Monocyte (primary cell): ENCODE data around the gene HLF.

DNA sequence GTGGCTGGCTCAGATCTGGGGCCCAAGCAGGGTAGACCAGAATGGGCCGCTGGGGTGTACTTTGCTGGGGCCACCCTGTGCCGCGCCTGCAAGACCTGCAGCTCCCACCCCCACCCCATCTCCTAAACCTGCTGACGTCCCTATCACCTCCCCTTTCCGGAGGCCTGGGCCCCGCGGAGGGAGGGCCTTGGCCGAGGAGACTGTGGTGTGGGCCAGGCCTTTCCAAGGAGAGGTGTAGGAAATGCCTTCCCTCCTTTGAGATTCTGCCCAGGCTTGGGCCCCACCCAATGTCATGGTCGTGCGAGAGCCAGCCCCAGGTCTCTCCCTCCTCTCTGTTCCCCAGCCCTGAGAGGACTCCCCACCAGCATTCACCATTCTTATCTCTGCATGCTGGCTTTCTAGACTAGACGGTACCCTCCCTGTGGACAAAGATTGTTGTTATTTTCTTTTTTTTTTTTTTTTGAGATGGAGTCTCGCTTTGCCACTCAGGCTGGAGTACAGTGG is 3.9 kb upstream of the WFIKKN2 start:
- PRO-cap, 2 experiments, result no peak in any of the 2 experiments

DNA sequence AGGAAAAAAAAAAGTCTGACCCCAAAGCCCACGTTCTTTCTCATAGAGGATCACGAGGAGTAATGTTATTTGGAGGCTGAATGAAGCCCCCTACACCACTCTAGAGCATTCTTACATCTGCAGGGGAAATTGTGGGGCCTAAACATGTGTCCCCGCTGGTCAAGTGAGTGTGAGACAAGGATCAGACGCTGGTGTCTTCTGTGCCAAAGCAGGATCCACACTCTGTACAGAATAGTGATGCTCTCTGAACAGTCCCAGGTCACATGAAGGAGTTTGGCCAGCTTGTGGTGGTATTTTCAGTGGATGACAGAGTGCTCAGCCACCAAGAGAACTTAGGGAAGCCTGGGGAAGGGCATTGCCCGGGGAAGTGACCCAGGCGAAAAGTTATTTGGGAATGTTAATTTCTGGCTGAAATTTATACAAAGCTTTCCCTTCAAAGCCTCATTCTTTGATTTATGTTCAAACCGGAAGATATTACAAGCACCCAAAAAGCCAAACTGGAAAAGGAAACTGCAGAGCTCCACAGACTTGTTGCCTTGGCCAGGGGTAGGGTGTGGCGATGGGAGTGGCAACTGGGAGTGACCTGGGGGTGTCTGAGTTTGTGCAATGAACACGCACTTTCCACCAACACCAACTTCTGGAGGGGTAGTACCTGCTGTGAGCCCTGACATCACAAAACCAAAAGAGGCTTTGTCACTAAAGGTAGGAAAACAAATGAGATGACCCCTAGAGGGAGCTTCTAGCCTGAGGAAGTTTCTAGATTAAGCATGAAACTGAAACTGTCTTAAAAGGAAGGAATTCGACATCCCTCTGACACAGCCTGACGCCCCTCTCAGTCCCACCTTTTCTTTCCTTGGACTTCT is 14.4 kb downstream of the TOB1 start:
- PRO-cap, 2 experiments, result no peak in any of the 2 experiments

DNA sequence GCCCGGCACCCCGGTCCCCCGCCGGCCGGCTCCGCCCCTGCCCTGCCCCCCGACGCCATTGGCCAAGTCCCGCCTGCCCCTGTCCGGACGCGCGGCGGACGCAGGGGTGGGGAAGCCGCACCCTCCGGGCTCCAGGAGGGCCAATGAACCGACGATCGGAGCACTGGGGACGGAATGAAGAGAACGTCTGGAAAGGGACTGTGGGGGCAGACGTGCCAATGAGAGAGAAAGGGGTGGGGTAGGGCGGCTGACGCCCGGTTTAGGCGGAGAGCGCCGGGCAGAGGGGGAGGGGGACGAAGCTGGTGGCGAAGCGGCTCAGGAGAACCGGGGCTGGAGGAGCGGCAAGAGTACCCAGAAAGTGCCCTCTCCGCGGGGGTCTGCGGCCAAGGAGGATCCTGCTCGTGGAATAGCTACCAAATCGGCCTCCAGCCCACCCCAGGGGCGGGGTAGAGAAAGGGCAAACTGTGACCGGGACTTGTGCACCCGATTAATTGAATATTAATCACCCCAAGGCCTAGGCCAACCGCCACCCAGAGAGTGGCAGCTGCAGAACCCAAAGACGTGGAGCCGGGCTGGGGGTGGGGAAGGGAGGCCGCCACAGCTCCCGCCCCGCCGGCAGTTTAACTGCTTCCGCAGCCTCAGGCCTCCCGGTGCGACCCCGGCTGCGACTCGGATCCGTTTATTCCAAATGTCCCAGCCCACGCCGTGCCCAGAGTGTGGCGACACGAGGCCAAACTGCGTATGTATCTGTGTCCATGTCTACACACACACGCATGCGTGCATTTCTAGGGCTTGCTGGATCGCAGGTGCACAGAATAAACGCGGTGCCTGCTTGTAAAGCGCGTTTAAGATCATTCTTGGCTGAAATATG is 560 bp upstream of the TOB1 start:
- PRO-cap, 2 experiments, result peak in 2 of 2 experiments; most common plus-strand start position 97 of the sequence (in 2); most common minus-strand start position 176 of the sequence (in 2)

DNA sequence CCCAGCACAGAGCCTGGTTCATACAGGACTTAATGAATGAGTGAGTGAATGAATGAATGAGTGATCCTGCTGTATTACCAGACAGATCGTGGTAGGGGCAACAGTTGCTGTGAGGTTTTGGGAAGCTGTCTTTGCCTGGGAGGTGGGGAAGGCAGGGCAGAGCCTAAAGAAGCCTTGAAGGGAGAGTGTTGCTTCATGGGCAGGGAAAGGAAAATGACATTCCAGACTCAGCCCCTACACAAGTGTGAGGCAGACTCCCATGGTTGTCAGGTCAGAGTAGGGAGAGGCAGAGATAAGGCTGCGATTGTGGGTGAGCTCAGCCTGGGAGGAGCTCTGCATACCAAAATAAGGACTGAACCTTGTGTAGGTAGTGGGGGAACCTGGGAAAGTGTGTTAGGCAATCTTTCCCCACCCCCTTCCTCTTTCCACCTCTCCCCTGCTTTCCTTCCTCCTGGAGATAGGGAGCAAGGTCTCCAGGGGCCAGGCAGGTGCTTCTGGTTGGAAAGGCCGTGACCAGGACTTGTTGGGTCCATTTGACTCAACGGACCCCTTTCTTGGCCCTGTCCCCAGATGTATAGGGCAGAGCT is 18.3 kb upstream of the TOB1 start:
- PRO-cap, 2 experiments, result no peak in any of the 2 experiments

- PRO-cap, 2 experiments, result no peak in any of the 2 experiments
Observed at GRCh38 chr17:50951966-50952196, 85.7 kb upstream of the TOB1 start.

GRCh38 chr17:50953536-50954058 is 87.4 kb upstream of the TOB1 start:
- PRO-cap, 2 experiments, result no peak in any of the 2 experiments

GRCh38 chr17:51098001-51098614 is 22.6 kb downstream of the SPAG9 start:
- PRO-cap, 2 experiments, result no peak in any of the 2 experiments

DNA sequence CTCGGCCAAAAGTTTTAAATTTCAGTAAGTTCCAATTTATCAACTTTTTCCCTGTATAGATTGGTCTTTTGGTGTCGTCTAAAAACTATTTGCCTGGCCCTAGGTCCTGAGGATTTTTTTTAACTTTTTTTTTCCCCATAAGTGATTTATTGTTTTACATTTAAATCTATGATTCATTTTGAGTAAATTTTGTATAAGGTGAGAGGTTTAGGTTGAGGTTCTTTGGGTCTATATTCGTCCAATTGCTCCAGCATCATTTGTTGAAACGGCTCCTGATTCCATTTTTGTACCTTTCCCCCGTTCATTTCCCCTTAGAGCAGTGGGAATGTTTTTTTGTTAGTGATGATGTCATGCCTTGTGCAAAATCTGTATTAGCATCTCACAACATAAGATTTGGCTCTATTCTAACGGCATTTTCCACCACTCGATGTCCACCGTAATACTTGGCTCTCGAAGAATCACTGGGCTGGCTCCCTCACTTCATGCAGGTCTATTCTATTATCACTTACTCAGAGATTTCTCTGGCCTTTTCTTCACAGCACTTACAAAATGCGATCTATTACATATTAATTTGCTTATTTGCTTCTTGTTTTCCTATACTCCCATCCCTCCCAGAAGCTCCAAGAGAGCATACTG is 688 bp upstream of the NME1 start:
- PRO-cap, 2 experiments, result no peak in any of the 2 experiments

GRCh38 chr17:52612201-52612633 is 453.7 kb upstream of the CA10 start:
- PRO-cap, 2 experiments, result no peak in any of the 2 experiments

GRCh38 chr17:54967468-54968108 is 866 bp downstream of the COX11 start:
- PRO-cap, 2 experiments, result no peak in any of the 2 experiments

DNA sequence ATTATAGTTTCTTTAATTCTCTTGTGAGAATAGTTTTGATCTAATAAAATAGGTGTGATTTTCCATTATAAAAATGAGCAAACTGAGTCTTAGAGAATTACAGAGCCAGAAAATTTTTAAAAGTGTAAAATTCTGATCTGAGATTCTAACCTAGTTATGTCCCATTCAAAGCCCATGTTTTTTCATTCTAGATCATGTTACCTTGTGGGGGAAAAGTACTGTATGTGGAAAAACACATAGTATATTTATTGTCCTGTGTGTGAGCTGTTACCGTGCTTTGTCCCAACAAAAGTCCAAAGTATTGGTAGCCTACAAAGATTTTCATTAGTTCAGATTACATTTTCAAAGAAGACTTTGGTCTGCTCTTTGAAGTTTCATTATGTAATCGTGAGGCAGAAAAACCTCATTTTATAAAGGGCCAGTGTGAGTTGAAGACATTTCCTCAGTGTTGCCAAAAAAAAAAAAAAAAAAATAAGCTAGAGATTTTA is 100.2 kb downstream of the STXBP4 start:
- PRO-cap, 2 experiments, result no peak in any of the 2 experiments

- PRO-cap, 2 experiments, result no peak in any of the 2 experiments
Observed at GRCh38 chr17:55219384-55219776, 45.4 kb upstream of the HLF start.

DNA sequence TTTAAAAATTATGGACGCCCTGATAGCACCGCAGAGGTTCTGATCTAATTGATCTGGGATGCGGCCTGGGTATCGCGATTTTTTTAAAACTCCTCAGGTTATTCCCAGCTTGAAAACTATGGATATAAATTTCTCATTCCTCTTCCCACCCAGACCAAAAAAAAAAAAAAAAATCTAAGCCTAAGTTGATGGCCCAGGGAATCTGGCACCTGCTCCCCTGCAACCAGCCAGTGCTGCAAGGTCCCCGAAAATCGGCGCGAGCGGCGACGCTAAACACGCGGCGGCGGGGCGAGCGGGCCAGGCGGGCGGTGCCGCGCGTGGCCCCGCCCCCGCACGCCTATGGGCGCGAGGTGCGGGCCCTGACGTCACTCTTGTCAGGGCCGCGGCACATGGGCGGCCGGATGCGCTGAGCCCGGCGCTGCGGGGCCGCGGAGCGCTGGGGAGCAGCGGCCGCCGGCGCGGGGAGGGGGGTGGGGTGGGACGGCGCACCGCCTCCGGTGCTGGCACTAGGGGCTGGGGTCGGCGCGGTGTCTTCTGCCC is at the start of gene HLF:
Gene HLF, plus strand, starts transcription at position 368 of the 540 bp plus-strand sequence.
- PRO-cap, 2 experiments, result no peak in any of the 2 experiments

- PRO-cap, 2 experiments, result no peak in any of the 2 experiments
Observed at GRCh38 chr17:55727956-55728207, 5.2 kb upstream of the TMEM100 start.

DNA sequence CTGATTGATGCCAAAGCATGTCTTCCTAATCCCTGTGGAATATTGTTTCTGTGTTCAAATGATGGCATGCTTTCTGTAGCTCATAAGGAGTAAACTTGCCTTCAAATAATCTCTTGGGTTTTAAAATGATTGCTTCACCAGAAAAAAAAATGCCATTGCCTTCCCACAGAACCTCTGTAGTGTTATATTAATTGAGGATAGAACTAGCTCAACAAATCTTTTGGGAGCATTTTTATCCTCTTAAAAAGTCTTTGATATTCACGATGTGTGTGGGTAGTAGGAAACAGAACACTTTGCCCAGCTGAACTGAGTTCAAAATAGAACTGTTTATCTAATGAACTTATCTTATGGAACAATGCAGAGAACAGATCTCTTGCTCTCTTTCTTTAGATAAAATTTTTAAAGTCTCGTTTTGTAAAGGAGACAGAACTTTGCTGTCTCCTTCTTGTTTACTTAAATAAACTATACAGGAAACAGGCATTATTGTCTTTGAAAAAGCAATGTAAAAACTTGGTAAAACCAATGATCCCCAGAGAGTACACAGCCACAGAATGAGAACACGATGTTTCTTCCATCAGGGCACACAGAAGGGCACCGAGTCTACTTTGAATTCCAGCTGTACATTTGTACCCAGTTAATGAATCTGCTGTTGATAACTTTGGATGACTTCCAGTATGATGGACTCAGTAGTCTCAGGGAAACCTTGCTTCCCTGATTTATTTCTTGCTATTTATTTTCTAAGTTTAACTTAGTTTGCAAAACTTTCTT is 8.0 kb upstream of the TMEM100 start:
- PRO-cap, 2 experiments, result no peak in any of the 2 experiments

GRCh38 chr17:56313206-56313539 is 159.9 kb downstream of the ANKFN1 start:
- PRO-cap, 2 experiments, result no peak in any of the 2 experiments

DNA sequence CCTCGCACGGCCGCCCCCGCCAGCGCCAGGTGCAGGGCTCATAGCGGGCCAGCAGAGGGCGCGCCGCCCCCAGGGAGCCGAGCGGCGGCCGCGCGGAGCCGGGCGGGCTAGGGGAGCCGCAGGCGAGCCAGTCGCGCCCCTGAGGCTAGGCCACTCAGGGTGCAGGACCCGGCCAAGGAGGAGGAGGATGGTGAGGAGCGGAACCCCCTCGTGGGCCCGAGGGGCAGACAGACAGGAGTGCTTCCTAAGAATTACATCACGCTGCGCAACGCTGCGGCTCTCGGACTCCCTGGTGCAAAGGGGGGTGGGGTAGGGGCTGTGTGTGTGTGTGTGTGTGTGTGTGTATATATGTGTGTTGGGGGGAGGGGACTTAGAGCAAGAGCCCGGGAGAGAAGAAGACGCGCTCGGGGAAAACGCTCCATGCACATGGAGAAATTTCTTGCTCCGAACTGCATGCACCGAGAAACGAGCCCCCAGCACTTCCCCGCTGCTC is 845 bp upstream of the NOG start:
- PRO-cap, 2 experiments, result no peak in any of the 2 experiments

DNA sequence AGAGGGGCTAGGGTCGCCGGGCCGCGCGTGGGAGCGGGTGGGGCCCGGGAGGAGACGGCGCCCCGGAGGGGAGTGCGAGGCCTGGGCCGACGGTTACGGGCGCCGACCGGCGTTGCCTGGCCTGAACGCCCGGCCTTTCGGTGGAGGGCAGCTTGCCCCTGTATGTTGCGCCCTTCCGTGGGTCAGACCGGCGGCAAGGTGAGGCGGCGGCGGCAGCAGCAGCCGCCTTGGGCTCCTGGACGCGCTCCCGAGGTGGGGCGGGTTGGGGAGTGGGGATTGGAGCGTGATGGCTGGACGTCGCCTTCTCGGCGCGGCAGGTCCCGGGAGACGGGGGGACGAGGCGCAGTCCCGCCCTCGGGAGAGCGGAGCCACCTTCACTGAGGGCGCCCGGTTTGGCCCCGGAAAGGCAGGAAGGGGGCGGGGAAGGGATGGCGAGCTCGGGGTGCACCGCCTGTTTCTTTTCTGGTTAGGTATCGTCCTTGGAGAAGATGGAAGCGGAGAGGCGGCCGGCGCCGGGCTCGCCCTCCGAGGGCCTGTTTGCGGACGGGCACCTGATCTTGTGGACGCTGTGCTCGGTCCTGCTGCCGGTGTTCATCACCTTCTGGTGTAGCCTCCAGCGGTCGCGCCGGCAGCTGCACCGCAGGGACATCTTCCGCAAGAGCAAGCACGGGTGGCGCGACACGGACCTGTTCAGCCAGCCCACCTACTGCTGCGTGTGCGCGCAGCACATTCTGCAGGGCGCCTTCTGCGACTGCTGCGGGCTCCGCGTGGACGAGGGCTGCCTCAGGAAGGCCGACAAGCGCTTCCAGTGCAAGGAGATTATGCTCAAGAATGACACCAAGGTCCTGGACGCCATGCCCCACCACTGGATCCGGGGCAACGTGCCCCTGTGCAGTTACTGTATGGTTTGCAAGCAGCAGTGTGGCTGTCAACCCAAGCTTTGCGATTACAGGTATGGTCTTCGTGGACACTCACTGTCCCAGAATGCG is 651 bp downstream of the DGKE start:
- PRO-cap, 2 experiments, result no peak in any of the 2 experiments

- PRO-cap, 2 experiments, result no peak in any of the 2 experiments
Observed at GRCh38 chr17:57035371-57035815, 49.7 kb upstream of the AKAP1 start.

DNA sequence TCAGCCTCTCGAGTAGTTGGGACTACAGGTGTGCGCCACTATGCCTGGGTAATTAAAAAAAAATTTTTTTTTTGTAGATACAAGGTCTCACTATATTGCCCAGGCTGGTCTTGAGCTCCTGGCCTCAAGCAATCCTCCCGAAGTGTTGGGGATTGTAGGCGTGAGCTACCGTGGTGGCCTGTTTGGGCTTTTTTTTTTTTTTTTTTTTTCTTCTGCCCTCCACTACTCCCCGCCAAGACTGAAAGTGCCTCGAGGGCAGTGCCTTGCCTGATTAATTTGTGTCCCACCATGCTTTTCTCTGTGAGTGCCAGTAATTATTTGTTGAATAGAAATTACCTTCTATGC is 10.2 kb downstream of the AKAP1 start:
- PRO-cap, 2 experiments, result no peak in any of the 2 experiments